Anterior vena cava (tissue), 1 donor: ENCODE measurements around the gene PLEKHG7.

- PRO-cap, result no peak
These were observed 36.9 kb downstream of the BTG1 start for GRCh38 chr12:92108499-92109464.

DNA sequence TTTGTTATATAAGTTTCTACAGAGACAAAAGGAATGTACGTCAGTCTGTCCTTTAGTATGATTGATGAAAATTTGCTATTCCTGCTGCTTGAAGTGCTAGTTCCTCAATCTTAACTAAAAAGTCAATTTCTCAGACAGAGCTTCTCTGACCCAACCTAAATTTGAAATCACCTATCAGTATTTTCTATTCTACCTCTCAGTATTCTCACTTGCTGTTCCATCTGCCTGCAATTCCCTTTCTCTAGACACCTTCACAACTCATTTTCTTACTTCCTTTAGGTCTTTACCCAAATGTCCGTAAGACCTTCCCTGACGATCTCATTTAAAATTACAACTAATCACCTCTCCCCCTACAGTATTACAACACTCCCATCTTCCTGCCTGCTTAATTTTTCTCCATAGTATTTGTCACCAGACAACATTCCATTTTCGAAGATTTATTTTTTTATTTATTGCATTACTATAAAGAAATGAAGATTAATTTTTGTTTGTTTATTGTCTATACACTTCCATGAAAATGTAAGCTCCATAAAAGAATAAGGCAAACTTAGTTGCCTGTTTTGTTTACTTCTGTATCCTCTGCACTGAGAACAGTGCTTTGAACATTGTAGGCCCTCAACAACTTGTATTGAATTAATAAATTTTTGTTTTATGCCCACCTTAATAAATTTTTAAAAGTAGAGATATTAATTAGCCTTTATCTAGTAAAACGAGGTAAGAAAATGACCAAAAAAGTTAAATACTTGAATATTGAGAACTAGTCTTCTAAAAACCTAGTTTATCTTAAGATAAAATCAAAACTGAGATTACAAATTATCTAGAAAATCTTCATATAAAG is 28.9 kb downstream of the BTG1 start:
- PRO-cap, result no peak

GRCh38 chr12:92121020-92121725 is 24.5 kb downstream of the BTG1 start:
- PRO-cap, result no peak

DNA sequence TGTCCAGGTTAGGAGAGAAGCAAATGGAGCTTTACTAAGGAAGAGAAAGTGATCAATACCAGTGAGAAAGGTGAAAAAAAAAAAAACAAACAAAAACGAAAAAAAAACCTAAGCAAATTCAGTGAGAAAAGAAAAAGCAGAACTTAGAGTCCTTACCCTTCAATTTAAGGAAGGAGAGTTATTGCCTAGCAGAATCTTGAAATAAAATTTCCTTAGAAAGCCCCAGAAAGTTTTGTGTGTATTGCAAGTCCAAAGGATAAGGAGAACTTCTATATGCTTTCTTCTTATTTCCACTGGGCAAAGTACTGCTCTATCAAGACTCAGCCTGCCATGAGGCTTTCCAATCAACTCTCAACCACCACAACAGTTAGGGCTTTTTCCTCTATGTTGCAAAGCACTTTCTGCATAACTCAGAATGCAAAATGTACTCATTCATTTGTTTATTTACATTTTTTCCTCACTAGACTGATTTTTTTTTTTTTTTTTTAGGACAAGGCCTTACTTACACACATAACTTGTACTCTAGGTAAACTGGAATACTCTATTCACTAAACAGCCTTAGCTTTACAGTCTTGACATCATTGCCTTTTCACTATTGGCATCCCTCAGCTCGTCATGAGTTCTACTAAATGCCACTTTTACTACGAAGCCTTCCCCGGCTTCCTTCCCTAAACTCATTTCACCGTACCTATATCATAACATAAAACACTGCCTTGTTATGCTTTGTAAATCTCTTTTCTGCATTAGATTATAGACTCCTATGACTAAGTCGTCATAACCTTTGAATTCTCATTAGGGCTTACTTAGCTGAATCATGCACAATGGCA is 21.3 kb downstream of the BTG1 start:
- PRO-cap, result no peak

GRCh38 chr12:92139436-92140441 is 5.9 kb downstream of the BTG1 start:
- PRO-cap, result no peak

GRCh38 chr12:92141249-92141505 is 4.5 kb downstream of the BTG1 start:
- PRO-cap, result no peak

DNA sequence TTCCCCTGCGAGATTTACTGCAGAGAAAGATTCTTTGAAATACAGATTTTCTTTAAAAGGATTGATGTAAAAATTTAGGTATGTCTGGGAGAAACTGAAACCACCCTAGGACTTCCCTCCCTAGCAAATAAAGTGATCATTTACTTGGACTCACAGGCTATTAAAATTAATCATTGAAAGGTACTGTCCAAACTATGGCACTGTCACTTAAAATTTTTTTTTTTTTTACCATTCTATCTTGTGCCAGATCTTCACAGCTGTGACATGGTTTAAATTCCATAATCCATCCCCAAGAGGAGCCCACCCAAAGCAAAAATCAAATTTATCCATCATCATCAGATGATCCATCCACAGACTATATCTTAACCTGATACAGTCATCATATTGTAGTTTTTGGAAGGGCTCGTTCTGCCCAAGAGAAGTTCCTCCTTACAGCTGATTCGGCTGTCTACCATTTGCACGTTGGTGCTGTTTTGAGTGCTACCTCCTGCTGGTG is 1.9 kb downstream of the BTG1 start:
- PRO-cap, result bidirectional peak, plus-strand start outside the sequence, minus-strand start at position 457 of the sequence

- PRO-cap, result no peak
These were observed 98.3 kb upstream of the BTG1 start for GRCh38 chr12:92243864-92244357.

- PRO-cap, result no peak
These were observed 217.1 kb upstream of the BTG1 start for GRCh38 chr12:92362688-92363162.

DNA sequence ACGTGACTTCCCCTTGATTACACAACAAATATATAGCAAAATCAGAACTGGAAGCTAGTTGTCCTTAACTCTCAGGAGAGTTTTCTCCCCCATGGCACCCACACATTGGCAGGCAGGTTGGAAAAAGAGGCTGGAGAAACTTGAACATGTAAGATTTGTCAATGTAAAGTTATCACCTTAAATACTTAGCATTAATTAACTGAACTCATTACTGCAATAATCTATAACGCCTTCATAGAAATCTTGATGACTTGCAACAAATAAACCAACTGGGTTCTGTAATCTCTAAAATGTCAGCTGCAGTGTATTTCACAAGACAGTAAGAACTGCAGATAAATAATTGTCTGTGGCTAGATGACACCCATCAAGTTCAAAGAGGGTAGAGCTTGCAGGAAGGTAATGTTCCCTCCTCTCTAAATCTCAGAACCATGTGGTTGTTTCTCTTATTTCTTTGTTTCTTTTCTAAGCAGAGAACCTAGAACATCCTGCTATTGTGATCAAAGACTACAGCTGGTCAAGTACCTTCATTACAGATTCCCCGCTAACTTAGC is 252.8 kb upstream of the BTG1 start:
- PRO-cap, result no peak

DNA sequence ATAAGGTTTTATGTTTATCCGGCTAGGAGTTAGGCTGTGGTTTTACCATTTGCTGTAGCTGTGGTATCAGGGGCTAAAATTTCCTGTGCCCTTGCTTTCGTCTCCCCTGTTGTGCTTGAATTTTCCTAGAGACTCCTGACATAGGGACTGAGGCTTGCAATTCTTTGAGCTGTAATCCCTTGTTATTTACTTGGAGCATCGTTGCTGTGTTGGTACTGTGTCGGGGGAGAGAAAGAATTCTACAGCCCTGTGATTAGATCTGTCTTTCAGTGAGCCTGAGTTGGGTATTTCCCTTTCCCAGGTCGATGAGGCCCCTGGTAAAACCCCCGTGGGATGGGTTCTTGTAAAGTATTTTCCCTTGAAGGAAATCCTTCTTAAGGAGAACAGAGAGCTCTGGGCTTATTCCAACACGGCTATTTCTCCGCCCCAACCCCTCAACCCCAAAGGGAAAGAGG is 253.3 kb upstream of the BTG1 start:
- PRO-cap, result no peak

- PRO-cap, result no peak
These were observed 254.4 kb upstream of the BTG1 start for GRCh38 chr12:92399889-92400613.

GRCh38 chr12:92543363-92543775 is 159.4 kb upstream of the PLEKHG7 start:
- PRO-cap, result no peak

DNA sequence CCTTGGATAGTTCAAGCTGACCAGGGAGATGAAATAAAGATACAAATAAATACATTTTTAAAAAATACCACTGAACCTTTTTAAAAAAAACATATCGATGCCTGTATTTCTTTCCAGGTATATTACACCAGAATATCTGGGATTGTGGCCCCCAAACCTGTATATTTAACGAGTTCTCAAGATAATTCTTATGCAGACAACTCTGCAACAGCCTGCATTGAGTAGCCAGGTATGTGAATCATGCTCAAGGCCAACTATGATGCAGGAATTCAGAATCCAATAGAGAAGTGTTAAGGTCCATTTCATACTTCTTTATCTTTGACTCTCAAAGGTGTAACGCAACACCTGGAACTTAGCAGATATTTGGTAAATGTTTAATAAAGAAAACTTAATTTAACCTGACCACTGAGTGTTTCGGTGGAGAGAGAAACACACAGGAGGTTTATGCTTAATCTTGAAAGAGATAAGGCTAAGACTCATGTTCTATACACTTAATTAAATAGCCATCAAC is 156.6 kb upstream of the PLEKHG7 start:
- PRO-cap, result no peak

DNA sequence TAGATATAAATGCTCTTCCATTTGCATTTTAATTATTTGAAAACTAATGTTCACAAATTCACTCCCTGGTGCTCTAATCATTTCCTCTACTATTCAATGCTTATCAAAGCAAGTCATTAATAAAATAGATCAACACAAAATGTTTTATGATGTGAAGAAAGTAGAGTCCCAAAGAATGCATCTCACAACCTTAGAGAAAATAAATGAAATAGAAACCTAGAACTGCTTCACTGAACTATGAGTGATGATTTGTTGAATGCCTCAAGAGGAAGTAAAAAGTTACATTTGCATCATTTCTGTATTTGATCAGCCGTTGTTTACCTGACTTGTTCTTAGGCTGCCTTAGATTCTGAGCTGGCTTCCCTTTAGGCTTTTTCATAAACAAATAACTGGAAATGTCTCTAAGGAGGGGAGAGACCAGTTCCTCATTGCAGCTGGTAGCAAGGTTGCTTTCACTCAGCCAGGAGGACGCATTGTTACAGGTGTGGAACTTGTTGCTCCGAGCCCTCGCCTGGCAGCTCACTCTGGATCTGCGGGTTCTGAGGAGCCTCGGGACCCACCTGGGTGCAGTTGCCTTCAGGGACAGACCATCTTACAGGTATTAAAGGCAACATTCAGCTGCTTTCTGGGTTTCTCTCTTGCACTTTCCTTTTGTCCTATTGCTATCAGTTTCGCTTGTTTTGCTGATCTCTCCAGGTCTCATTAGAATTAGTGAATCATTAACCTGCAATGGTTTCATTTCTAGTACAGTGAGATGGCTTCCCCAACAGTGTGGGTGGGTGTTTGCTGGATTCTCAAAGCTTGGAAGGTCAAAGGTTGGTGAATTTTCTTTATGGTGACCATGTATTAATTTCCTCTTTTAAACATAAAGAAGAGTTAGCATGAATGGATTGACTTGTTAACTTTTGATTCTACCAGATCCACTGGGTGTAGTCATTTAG is at the start of gene PLEKHG7:
TSS of gene PLEKHG7 (plus strand) at position 455 of the 941 bp plus-strand sequence.
- PRO-cap, result no peak

DNA sequence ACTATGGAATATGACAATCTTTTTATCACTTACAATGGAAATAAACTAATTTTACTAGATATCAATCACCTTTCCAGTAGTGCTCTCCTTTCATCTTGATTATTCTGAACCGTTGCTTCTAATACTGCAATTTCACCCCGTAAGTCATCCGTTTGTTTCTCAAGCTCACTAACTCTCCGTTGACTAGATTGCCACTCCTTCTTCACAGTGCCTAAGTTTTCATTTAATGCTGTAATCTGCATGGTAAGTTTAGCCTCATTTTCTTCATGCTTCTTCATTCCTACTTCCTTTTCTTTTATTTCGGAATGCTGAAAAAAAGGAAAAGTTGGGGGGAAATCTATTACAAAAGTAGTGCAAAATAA is 75.1 kb downstream of the PLEKHG7 start:
- PRO-cap, result no peak

- PRO-cap, result no peak
These were observed 82.1 kb downstream of the PLEKHG7 start for GRCh38 chr12:92784790-92785344.

DNA sequence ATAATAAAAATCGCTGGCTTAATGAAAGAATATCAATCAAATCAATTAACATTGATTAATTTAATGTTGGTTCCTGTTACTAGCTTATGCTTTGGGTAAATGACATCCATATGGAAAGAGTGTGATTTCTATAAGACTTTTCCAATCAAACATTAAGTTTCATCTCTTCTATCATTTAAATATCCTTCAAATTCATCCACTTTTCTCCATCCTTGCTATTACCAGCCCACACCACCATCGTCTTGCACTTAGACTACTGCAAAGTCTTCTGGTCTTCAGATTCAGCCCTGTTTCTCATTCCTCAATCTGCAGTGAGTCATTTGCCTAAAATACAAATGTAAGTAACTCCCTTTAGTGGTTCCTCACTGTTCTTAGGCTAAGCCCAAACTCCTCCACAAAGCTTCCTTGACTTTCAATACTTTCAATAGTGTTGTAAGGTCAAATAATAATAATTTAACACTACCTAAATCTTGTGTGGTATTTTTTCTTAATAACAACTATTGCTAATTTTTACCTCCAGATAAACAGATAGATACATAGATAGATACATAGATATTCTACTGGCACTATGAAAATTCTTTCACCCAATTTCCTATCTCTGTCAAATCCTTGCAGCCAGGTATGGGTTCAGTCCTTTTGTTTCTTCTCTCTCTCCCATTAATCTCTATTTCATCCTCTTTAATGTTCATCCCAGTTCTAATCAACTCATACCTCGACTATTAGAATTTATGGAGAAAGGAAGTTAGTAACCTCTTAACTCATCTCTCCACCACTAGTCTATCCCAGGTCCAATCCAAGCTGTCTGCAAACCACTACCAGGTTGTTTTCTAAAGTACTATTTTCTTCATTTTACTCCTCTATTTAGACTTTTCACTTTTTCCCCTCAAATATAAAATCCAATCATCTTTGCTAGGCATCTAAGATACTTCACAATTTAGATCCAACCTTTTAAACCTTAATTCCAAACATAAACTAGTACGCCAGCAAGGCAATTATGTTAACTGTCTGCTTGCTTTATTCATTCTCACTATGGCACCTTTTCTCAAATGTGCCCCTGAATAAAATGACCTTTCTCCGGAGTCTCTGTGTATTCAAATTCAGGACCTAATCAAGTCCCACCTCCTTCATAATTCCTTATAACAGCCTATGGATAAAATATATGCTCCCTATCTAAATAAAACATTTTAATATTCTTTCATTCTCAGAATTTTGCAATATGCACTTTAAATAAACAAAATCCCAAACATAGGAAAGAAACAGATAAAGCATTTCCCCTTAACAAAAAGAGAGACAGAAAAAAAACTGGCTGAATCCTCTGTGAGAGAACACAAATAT is 83.6 kb downstream of the PLEKHG7 start:
- PRO-cap, result no peak

- PRO-cap, result no peak
These were observed 98.8 kb downstream of the PLEKHG7 start for GRCh38 chr12:92801501-92802061.

DNA sequence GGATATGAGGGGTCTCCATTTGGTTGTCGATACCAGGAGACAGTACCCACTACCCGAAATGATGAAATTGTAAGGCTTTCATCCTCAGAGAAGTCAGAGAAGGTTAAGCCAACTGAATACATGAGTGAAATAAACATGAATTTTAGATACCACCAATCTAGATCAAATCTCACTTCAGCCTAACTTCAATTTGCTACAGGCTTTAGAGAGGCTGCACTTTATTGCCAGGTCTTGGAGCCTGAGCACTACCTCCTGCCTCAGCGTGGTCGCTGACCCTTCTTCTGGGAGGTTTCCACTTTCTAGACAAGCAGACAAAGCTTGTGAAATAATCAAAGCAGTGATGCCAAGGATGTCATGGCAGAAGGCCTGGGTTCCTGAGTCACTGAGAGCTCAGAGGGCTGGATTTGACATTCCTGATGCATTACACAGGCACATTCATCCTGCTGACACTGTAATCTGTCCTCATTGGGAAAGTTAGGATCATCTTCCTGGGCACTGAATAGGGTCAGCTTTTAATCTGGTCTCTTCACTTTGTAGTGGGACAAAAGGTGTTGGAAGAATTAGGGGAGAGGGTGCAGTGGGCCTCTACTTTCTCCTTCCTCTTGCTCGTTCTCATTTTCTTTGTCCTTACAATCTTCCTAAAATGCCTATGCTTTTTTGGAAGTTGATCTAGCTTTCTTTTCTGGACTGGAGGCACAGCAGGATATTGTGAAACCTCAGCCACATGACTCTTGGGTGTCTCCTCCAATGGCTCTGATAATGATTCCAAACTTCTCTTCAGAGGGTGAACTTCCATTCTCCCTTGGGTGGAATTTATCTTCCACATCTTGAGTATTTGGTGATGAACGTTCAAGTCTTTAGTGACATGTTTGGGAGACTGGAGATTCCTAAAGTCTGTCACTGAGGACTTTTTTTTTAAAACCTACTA is 29.7 kb downstream of the EEA1 start:
- PRO-cap, result unidirectional peak, minus-strand start at position 283 of the sequence